Progenitor cell of endocrine pancreas (in vitro differentiated cells): ENCODE results near the genes ZC3H4, SAE1, INAFM1 and MEIS3.

- PRO-cap: bidirectional peak, plus-strand start at chr19:47113432, minus-strand start at chr19:47113106
Measured at GRCh38 chr19:47113031-47113652, 434 bp downstream of the ZC3H4 start.

GRCh38 chr19:47113653-47114349 lies at the start of gene ZC3H4:
TSS of gene ZC3H4 (minus strand) at chr19:47113776.
- PRO-cap: bidirectional peak, plus-strand start at chr19:47113898, minus-strand start at chr19:47113769

GRCh38 chr19:47130459-47131400 lies at the start of gene SAE1:
TSS of gene SAE1 (plus strand) at chr19:47130835.
- PRO-cap: unidirectional peak, plus-strand start at chr19:47130958; unidirectional peak, minus-strand start at chr19:47131092

- PRO-cap: no peak
Measured at GRCh38 chr19:47188496-47189124, 42.4 kb downstream of the BBC3 start.

GRCh38 chr19:47228797-47229187 lies 2.2 kb downstream of the BBC3 start:
- PRO-cap: no peak

DNA sequence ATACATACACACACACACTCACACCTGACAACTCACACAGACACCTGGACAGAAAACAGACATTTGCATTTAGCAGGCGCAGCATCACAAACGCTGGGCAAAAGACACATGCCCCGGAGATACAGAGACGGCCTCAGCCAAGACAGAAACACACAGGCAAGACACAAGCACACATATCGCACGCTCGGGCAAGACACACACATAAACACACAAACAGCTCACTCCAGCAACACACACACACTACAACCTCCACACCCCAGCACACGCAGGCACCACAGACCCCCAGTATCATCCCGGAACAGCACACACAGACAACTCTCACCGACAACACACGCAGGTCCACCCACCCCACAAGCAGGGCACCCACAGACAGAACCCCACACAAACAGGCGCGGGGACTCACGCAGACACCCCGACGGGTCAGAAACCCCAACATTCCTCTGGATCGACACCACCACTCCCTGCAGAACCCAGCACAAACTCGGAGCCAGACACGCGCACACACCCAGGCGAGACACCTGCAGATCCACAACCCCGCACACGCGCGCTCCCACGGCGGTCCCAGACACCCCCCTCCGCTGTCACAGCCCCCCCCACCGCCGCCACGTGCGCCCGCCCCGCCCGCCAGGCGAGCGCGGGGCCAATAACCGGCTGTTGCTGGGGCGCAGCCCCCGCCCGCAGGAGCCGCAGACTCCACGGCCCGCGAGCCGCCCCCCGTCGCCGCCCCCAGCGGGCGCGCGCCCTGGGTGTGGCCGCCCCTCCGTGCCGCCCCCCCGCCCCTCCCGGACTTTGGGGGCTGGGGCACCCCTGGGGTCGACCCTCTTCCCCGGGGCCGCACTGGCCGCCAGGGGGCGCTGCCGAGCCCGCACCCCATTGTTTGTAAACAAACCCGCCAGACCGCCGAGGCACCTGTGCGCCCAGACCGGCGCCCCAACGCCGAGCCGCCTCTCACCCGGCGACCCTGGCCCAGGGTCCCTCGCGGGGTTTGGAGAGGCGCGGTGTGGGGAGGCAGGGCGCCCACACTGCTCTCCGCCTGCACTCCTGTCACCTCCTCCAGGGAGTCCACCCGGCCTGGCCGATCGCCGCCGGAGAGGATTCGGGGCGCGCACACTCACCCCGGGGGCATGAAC lies 820 bp downstream of the BBC3 start:
- PRO-cap: bidirectional peak, plus-strand start at position 895 of the sequence, minus-strand start at position 645 of the sequence

DNA sequence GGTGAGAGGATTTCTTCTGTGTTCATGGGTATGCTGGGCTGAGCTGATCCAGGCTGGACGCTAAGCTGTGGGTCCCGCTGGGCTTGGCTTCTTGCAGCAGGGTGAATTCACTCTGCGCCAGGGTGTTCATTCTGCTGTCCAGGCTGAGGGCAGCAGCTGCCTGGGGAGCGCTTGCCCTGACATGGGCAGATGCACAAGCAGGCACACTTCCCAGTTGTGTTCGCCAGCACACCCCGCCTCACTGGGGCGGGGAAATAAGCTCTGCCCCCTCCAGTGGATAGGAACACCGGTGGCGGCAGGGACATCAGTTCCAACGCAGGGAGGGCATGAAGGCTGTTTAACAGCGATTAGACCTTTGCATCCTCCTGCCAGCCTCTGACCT lies 7.3 kb upstream of the INAFM1 start:
- PRO-cap: no peak

DNA sequence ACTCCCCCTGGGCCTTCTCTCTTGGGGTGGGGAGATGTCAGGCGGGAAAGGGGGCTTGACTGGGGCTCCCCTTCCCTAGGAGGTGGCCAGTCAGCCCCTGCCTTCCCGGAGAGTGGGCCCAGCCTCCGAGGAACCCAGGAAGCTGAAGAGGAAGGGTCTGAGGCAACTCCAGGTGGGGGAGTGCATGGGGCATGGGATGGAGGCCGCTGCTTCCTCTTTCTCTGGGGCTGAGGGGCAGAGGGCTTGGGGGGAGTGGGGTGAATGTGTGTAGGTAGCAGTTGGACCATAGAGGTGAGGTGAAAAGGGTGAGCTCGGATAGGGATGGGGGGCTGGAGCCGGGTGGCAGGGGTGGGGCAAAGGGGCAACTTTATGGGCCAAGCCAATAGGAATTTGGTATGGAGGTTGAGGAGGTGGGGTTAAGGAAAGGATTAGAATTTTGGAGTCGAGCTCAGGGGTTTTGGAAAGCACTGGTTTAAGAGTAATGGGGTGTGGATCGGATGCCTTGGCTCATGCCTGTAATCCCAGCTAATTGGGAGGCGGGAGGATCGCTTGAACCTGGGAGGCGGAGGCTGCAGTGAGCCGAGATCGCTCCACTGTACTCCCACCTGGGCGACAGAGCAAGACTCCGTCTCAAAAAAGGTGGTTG lies 2.6 kb upstream of the INAFM1 start:
- PRO-cap: no peak

- PRO-cap: bidirectional peak, plus-strand start at chr19:47274916, minus-strand start at chr19:47274657
Measured at GRCh38 chr19:47274795-47275115, at the start of gene INAFM1. TSS of gene INAFM1 (plus strand) at chr19:47274885.

DNA sequence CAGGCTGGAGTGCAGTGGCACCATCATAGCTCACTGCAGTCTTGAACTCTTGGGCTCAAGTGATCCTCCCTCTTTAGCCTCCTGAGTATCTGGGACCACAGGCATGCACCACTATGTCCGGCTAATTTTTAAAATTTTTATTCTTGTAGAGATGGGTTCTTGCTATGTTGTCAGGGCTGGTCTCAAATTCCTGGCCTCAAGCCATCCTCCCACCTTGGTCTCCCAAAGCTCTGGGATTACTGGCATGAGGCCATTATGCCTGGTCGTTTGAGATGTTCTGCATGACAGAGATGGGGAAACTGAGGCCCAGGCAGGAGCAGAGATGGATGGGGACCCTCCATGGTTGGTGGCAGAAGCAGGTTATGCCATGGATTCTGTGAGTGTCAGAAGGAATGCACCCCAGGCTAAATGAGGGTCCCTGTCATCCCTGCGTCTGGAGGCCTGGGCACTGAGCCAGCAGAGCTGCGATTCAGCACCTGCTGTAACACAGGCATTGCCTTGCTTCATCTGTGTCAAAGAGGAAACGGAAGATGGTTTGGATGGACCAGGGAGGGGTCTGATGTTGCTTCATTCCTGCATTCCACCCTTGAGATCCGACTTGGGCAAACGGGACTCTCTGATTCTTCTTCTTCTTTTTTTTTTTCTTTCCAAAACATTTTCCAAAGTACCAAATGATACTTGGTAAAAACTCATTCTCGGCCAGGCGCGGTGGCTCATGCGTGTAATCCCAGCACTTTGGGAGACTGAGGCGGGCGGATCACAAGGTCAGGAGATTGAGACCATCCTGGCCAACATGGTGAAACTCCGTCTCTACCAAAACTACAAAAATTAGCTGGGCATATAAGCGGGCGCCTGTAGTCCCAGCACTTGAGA lies 1.1 kb downstream of the C5AR1 start:
- PRO-cap: no peak

- PRO-cap: no peak
Measured at GRCh38 chr19:47323056-47323440, 8.9 kb upstream of the C5AR2 start.

DNA sequence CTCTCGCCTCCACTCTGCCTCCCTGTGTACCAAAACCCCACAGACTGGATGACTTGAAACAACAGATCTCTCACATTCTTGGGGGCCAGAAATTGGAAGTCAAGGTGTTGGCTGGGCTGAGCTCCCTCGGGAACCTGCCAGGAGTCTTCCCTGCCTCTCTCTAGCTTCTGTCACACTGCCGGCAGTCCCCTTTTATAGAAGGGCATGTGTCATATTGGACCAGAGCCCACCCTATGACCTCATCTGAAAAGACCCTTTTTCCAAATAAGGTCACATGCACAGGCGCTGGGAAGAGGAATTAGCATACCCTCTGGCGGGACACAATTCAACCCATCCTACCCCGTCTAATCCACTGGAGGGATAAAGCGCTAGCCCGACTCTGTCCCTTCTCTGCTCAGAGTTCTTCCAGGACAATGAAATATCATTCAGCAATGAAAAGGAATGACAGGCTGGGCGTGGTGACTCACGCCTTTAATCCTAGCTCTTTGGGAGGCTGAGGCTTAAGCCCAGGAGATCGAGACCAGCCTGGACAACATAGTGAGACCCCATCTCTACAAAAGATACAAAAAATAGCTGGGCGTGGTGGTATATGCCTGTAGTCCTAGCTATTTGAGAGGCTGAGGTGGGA lies 28.7 kb downstream of the MEIS3 start:
- PRO-cap: no peak

- PRO-cap: unidirectional peak, minus-strand start at chr19:47419530
Measured at GRCh38 chr19:47419380-47420156, at the start of gene MEIS3. TSS of gene MEIS3 (minus strand) at chr19:47419527.

GRCh38 chr19:47470798-47471421 lies 783 bp downstream of the SLC8A2 start:
- PRO-cap: no peak

GRCh38 chr19:47486442-47487051 lies 2.5 kb upstream of the KPTN start:
- PRO-cap: no peak

- PRO-cap: no peak
Measured at GRCh38 chr19:47491938-47492693, 8.1 kb upstream of the KPTN start.

DNA sequence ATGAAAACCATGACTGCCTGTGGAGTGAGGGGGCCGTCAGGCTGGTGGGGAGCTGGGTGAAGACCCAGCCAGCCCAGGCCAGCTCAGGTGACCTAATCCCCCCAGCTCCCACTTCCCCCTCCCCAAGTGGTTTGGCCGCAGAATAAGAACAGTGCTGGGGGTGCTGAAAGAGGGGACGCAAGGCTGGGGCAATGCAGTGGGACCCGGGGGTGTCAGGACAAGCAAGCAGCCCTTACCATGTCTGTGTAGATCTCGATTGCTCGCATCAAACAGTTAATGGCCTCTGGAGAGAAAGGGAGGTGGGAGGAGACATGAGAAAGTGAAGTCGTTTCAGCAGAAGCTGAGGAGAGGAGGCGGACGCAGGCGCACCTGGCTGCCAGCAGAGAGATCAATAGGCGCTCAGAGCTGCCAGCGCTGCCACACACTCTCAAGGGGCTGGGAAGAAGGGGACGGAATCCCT lies 11.3 kb upstream of the KPTN start:
- PRO-cap: no peak

GRCh38 chr19:47497609-47498199 lies 13.7 kb upstream of the KPTN start:
- PRO-cap: no peak

GRCh38 chr19:47499963-47500822 lies 14.7 kb downstream of the NAPA start:
- PRO-cap: no peak

DNA sequence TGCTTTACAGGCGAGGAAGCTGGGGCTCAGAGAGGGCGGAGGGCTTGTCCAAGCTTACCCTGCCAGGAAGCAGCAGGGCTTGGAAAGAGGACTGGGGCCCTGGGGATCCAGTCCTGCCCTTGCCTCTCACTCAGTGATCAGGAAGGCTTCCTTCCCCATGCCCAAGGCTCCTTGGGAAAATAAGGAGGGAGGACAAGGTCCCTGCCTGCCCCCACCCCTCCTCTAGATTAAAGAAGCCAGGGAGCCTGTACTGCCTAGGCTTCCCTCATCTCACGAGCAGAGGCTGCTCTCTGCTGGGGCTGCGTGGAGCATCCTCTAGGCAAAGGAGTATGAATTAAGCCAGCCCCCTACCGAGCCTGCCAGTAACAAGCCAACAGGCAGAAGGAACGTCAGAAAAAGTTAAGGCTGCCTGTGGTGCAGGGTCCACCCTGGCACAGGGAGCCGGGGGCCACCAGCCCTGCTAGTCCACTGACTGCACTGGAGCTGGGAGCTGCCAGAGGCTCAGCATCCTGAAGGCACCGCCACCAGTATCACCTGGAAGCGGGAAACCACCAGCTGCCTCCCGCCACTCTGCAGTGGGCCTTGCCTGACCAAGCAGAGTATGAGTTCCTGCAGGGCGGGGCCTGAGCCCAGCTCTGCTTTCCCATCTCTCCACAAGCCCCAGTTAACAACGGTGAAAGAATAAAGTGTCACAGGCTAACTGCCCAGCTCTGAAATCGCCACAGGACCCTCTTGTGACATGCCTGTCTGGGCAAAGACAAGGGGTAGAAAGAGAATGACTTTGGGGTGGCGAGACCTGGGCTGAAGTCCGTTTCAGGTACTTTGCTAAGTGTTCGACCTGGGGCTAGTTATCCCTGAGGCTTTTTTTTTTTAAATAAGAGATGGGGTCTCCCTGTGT lies 6.8 kb downstream of the NAPA start:
- PRO-cap: no peak